ENCODE data around the gene ZEB2.

DNA sequence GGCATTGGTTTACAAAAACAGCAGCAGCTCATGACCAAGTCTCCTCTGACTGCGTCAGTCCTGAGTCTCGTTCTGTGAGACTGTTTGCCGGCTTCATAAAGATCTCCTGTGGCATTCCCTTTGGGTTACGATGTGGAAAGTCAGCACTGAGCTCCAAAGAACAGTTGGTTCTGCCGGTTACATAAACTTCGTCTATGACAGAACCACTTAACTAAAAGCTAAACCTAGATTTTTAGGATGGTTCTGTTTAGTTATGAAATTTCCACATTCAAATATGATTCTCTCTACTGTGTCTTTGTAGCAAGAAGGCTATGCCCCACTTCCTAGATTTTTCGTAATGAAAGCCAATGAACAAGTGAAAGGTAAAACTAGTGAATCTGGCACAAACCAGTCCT lies 487.2 kb downstream of the GTDC1 start:
- RRBS = 72% methylated on average over 2 of the region's 7 CpGs

DNA sequence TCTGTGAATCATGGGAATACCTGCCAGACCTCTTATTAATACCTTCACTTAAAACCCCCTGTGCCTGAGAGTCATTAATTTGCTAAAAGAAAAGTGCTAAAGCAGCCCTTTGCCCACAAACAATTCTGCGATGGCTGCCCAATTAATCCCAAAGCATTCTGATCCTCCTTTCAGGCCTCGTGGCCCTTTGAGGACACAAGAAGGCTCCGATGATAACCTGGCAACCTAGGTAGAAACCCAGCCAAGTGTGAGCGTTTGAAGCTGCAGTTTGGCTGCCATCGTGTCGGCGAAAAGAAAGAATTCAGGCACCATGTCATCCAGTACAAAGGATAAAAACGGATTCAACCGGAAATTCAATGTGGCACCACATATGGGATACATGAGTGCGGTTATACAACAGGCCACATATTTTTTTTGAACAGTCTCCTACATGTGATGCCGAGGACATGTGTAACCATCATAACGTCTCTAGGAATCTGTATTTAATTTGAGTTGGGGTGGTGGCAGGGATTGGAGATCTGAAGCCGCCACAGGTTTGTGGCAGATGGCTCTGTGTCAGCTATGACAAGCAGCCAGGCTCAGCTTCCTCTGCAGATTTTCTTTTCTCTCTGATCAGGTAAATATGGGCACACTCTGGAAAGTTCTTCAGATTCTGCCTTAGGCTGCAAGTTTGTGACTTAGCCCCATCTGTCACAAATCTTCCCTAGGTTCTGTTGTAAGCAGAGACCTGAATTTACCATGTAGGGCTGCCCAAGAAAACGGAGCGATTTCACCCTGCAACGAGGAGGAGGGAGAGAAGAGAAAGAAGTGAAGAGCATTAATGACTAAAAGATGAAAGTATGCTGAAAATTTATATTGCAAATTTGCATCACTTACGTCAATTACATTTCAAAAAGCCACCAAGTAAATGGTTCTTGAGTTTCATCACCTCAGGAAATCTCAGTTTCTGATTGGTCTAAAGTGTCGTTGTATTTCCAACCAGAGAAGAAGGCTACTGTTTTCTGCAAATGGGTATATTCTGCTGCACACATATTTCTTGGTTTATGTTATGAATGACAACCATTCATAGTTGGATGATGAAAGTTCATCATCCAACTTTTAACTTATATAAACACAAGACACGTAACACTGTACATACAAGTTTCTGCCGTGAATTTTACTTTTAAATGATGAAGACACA lies 385.6 kb downstream of the GTDC1 start:
- RRBS = no CpG with 5 or more reads among the region's 20 CpGs

GRCh38 chr2:144140859-144141504 lies 191.3 kb downstream of the GTDC1 start:
- RRBS = no CpG with 5 or more reads among the region's 3 CpGs

GRCh38 chr2:144357954-144358525 lies 25.7 kb upstream of the GTDC1 start:
- RRBS = no CpG with 5 or more reads among the region's 5 CpGs

DNA sequence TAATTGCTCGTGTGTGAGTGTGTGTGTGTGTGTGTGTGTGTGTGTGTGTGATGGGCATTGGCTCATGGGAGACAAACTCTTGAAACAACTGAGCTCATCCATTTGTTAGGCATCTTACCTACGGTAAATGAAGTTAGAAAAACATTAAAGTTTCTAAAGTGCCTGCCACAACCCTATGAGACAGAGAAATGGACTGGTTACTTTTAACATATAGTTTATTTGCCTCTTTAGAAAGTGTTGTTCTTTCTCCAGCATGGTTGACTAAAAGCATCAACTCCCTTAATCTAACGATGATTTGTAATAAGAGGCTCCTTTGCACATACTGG lies 31.3 kb downstream of the ZEB2 start:
- RRBS = no CpG with 5 or more reads among the region's 3 CpGs

DNA sequence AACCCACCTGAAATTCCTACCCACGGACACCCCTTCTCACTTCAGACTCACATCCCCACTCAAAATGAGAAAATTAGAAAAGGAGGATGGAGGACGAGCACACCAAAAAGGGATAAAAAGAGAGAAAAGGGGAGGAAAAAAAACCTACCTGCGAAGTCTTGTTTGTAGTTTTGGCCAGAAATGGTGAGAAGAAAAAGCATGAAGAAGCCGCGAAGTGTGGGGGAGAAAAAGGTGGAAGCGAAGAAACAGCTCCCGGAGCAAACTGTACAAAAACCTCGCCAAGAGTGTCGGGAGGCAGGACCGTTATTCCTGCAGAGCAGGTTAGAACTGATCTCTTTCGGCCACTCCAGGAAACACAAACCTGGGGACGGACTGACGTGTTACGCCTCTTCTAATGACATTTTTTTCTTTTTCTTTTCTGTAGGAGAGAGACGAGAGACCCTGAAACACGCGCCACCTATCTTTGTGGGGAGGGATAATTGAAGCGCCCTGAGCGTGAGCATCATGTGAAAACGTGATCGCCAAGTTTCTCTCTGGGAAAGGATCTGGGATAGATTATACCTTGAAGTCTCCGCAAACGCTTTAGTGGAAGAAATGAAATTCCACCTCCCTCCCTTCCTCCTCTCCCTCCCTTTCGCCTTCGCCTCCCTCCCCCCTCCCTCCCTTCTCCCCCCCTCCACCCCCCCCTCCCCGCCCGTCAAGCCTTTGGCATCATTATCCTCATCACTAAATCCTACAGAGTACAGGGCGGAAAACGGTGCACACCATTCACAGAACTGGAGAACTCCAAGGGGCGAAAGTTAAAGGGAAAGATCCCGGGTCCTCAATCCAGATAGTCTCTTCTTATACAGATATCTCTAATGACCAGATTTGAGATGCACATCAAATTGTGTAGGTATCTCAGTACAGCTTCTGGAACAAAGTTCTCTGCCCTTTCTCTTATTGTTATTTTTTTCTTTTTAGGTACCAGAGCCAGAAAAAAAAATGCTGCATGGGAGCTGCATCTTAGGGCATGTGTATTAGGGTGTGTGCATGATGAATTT lies at the start of gene ZEB2:
Gene ZEB2 (minus strand): TSS at position 329 of the 1,043 bp plus-strand sequence.
- RRBS = no CpG with 5 or more reads among the region's 31 CpGs

GRCh38 chr2:144597369-144597896 lies 77.5 kb upstream of the ZEB2 start:
- RRBS = no CpG with 5 or more reads among the region's 4 CpGs

GRCh38 chr2:144650869-144651191 lies 130.9 kb upstream of the ZEB2 start:
- RRBS = no CpG with 5 or more reads among the region's 5 CpGs

DNA sequence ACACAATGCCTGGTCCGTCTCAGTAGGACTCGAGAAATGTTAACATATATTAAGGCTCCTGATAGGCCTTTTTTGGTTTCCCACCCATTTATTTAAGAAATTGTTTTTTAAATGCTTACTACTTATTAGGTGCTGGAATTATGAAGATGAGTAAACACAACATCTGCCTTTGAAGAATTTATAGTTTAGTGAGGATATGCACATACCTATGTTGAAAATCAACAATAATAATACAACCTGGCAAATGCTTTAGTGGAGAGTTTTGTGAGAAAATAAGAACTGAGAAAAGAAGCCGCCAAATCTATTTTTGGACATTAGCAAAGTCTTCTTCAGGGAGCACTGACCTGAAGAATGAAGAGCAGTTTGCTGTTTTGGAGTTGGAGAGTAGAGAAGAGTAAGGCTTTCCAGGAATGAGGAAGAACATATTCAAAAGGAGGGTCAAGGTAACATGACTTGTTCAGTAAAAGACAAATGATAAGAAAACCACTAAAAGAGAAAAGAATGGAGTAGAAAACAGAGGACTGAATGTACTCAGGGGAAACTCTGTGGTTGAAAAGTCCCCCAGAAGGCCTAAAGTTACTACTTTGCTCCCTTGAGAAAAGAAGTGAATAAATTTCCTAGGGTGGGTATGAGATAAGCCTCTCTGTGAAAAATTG lies 27.5 kb downstream of the MBD5 start:
- RRBS = no CpG with 5 or more reads among the region's 3 CpGs

DNA sequence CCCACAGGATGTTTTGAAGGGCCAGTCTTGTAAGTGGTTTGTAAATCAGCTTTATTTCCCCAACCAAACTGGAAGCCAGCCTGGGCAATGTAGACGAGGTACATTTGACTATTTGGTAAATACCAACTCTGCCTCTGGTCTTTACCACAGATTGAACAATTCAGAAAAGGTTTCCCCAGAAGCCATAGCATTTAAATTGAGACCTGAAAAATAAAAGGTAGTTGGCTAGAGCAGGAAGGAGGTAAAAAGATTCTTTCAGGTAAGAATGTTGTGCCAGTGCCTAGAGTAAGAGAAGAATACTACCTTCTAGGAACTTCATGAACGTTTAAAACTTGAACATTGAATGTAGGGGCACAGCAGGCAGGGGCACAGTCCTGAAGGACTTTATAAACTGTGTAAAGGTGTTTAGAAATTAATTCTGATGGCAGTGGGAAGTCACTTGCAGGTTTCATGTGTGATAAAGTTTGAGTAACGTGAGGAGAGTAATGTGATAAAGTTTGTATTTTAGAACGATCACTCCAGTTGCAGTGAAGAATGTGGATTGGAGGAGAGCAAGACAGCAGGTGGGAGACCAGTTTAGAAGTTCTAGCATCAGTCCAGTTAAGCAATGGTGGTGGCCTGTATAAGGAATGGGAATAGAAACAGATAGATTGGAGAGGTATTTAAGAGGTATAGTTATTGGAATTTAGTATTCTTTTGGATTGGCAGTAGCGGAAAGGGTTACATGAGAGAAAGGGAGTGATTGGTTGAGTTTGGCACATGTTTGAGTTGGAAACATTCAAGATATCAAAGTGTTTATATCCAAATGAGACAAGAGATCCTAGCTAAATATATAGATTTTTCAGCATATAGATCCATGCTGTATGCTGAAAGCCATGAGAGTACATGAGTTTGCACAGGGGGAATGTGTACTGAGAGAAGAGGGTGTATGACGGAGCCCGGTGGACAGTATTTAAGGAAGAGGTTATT lies 77.0 kb downstream of the MBD5 start:
- RRBS = no CpG with 5 or more reads among the region's 7 CpGs

DNA sequence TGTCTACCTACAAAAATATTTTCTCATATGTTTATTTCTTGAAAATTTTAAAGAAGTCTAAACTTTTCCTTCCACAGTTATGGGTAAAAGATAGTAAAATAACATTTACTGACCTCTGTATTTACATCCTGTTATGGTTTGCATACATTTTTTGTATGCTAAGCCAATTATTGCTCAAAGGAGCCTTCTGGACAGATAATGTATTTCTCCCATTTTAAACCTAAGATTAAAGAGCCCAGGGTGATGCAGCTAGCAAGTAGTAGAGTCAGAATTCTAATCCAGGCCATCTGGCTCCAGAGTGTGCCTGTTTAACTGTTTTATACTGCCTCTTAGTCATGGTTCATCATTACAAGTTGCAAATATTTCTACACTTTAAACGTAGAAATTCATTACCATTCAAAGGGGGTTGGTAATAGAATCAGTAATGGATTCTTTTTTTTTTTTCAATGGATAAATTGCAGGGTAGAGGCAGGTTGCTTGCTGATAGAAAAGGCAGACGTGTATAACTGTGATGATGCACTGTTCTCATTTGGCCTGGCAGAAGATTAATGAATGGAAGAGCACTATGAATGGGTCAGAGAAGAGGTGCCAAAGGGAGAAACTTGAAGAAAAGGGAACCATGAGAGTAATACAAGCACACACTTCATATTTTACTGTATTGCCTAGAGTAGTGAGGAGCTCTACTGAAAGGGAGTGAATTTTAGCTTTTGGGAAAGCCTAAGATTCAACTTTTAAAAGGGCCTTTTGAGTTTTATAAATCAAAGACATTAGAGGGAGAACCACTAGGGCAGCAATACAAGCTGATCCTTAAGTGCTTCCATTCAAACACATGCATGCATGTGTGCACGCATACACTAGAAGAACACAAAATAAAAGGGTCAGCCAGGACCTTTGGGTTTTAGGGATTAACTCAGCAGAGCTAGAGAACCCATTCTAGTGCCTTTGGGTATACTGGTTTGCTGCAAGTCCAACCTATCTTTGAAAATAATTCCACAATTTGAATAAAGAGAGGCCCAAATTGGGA lies 52.6 kb downstream of the EPC2 start:
- RRBS = no CpG with 5 or more reads among the region's 3 CpGs

- RRBS = no CpG with 5 or more reads among the region's 3 CpGs
Observed at GRCh38 chr2:148704188-148705157, 59.9 kb downstream of the EPC2 start.

DNA sequence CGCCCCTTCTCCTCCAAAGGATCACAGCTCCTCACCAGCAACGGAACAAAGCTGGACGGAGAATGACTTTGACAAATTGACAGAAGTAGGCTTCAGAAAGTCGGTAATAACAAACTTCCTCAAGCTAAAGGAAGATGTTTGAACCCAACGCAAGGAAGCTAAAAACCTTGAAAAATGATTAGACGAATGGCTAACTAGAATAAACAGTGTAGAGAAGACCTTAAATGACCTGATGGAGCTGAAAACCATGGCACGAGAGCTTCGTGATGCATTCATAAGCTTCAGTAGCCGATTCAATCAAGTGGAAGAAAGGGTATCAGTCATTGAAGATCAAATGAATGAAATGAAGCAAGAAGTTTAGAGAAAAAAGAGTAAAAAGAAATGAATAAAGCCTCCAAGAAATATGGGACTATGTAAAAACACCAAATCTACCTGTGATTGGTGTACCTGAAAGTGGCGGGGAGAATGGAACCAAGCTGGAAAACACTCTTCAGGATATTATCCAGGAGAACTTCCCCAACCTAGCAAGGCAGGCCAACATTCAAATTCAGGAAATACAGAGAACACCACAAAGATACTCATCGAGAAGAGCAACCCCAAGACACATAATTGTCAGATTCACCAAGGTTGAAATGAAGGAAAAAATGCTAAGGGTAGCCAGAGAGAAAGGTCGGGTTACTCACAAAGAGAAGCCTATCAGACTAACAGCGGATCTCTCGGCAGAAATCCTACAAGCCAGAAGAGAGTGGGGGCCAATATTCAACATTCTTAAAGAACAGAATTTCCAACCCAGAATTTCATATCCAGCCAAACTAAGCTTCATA lies 61.6 kb downstream of the EPC2 start:
- RRBS = no CpG with 5 or more reads among the region's 14 CpGs

GRCh38 chr2:148764784-148765404 lies 110.1 kb upstream of the KIF5C start:
- RRBS = no CpG with 5 or more reads among the region's 4 CpGs

GRCh38 chr2:148875393-148876156 lies 548 bp downstream of the KIF5C start:
- RRBS = 3% methylated on average over 35 of the region's 79 CpGs

GRCh38 chr2:148887657-148888770 lies 13.0 kb downstream of the KIF5C start:
- RRBS = no CpG with 5 or more reads among the region's 52 CpGs

GRCh38 chr2:148922308-148922807 lies 47.3 kb downstream of the KIF5C start:
- RRBS = no CpG with 5 or more reads among the region's 2 CpGs

- RRBS = 85% methylated on average over 3 of the region's 46 CpGs
Observed at GRCh38 chr2:148926302-148927671, 51.8 kb downstream of the KIF5C start.

DNA sequence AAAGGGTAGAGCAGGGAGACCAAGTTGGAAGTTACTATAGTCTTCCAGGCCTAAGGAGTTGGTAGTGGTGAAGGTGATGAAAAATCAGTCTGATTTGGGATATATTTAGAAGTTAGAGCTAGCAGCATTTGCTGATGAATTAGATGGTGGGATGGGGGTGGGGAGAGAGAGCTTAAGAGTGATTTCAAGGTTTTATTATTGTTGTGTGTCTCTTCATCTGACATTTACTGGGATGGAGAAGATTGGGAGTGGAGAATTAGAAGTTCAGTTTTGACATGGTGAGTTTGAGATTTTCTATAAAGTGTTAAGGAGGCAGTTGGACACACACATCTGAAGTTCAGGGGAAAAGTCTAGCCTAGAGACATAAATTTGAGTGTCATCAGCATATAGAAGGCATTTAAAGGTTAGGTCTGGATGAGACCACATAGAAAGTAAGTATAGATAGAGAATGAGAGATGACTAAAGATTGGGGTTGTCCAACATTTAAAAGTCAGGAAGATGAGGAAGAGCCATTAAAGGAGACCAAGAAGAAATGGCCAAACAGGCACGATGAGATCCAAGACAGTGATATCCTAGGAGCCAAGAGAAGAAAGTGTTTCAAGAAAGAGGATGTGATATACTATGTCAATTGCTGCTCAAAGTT lies 72.9 kb downstream of the LYPD6B start:
- RRBS = no CpG with 5 or more reads among the region's 1 CpG

DNA sequence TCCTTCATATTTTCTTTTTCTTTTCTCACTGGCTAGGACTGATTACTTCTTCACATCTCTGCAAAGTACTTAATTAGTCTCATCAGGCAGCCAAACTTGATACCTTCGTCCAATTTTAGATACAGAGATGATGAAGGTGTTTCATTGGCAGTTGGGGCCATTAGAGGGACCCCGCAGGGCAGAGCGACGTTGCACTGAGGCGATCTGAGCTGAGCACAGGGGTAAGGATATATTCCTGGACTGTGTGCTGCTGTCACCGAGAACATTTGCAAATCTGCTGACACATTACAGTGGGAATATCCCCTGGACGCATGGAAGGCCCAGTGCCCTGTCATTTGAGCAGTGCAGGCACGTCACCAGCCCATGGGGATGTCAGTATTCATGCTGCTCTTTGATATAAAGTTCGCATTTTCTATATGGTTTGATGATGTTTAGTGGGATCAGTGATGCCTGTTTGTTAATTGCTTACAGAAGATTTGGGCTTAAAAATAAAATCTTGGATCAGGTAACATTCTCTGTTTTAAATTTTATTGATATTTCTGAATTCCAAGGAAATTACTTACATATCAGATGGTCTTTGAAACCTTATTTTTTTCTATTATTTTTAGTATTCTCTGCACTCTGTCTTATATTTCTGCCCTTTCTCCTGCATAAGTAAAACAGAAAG lies 10.5 kb upstream of the MMADHC start:
- RRBS = no CpG with 5 or more reads among the region's 9 CpGs

Measured in epidermal melanocyte (primary cell).